ENCODE measurements around a stretch of chr16.

DNA sequence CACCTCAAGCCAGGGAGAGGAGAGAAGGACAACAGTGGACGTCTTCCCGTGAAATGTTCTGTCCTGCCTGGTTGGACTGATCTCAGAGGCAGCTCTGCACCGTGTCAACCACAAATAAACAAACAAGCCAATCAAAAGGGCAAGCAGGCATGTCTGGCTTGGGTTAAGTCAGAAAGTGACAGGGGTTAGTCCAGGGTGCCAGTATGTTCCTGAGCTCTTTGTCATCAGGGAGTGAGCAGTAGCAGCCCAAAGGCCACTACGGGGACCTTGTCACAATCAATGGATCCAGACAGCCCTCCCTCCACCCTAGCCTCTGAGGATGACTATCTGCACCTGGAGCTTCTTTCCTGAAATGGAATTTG lies 35.0 kb downstream of the CNGB1 start:
- RRBS: no CpG with 5 or more reads among the region's 4 CpGs

GRCh38 chr16:57938848-57939374 lies 32.0 kb downstream of the CNGB1 start:
- RRBS: no CpG with 5 or more reads among the region's 6 CpGs

GRCh38 chr16:57999162-57999875 lies 1.2 kb downstream of the ZNF319 start:
- RRBS: no CpG with 5 or more reads among the region's 6 CpGs

- RRBS: no CpG with 5 or more reads among the region's 11 CpGs
These were observed 2.9 kb upstream of the MMP15 start for GRCh38 chr16:58022696-58023111.

DNA sequence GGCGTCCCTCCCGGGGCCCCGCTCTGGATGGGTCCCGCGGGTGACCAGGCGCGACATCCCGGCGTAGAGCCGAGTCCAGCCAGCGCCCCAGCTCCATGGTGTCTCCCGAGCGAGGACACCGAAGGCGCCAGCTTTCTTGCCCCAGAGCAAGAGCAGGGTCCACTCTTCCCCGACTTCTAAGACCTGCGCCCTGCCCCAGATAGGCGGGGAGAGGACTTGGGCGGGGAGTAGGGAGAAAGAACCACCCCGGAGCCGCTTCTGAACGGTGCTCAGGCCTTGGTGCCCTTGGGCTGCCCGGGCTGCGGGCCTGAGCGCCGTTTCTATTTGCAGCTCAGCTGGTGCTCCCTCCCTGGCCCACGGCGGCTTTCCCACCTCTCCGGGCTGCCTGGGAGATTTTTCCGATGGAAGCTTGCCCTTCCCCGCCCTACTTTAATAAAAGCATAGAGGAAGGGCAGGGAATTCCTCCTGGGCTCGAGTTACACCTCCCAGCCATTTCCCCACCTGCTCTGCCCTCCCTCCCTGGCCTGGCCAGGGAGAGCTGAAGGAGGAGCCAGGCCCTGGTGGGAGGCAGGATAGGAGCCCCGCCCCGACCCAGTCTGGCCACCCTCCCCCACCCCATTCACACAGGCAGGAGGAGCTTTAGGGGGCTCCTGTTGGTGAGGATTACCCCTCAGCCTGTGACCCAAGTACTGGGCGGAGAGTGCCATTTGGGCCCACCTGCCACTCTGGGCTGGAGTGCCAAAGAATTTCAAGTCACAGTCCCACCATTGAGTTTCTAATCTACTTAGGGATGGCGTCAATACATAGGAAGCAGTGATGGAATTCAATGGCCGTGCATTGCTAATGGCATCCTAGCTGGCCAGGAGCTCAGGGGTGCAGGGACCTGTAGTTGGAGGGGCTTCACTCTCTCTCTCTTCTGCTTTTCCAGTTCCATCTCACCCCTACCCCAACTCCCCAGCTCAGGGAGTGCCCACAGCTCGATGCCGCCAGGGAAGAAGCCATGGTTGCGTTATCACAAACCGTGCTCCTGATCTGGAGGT lies 2.0 kb downstream of the MMP15 start:
- RRBS: 8% methylated on average over 17 of the region's 41 CpGs

DNA sequence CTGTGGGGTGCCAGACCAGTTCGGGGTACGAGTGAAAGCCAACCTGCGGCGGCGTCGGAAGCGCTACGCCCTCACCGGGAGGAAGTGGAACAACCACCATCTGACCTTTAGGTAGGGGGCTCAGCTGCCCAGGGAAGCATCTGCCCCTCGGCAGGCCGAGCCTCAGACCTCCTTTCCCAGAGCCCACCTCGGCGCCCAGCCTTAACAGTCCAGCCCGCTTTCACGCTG lies 12.6 kb downstream of the MMP15 start:
- RRBS: no CpG with 5 or more reads among the region's 15 CpGs

DNA sequence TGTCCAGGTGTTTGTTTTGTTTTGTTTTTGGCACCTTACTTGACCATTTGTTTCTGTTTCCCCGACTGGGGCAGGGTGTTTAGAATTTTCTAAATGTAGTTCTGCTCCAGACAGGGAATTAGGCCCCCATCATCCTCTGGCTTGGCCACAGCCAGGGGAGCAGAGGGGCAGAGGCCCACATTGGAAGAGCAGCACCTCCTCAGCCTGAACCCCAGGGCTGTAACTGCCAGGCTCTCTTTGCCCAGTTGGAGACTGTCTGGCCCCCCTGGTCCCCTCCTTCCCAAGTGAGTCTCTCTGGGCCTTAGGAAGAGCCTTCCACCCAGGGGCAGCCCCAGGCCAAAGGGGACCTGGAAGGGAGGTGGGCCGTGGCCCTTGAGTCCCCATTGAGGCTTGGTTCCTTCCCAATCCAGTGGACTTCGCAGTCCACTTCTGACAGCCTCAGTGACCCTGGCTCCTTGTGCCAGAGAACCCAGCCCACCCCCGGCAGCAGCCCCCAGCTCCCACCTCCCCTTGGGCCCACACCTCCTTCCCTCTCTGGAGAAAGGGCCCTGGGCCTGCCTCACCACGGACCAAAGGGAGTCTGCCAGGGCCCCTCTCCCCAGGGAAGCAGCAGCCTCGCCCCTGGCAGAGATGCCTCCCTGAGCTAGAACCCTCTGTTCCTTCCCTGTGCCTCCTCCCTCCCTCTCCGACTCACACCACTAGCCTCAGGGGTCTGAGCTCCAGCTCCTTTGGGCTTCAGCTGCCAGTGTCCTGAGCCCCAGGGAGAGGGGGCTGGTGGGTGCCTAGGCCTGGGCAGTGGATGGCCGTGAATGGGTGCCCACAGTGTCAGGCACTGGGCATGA lies 20.2 kb downstream of the MMP15 start:
- RRBS: no CpG with 5 or more reads among the region's 8 CpGs

- RRBS: no CpG with 5 or more reads among the region's 17 CpGs
These were observed 2.0 kb downstream of the CFAP20 start for GRCh38 chr16:58126742-58128047.

DNA sequence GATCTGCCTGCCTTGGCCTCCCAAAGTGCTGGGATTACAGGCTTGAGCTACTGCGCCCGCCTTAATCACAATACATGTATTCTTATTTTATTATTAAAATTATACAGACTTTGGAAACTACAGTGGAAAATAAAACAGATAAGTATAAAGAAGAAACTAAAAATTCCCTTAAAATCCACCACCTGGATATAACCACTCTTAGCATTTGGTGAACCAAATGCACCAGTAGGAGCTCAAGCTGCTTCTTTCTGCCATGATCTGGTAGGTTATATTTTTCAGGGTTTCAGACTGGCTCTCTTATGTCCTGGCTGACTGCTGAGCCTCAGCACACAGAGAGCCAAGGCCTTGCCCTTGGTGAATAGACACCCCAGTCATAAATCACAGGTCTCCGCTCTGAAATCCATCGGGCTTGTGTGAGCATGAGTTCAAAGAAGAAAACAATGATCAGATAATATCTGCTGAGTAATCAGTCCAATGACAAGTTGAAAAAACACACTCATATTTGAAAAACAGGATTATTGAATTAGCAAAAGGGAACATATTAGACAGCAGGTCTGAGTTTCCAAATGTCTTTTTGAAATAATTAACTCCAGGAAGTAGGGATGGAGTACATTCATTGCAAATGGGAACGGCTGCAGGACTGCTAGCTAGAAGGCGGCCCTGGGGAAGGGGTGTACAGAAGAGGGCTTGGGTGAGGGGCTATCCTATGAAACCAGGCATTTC lies 51.1 kb upstream of the NDRG4 start:
- RRBS: no CpG with 5 or more reads among the region's 6 CpGs

DNA sequence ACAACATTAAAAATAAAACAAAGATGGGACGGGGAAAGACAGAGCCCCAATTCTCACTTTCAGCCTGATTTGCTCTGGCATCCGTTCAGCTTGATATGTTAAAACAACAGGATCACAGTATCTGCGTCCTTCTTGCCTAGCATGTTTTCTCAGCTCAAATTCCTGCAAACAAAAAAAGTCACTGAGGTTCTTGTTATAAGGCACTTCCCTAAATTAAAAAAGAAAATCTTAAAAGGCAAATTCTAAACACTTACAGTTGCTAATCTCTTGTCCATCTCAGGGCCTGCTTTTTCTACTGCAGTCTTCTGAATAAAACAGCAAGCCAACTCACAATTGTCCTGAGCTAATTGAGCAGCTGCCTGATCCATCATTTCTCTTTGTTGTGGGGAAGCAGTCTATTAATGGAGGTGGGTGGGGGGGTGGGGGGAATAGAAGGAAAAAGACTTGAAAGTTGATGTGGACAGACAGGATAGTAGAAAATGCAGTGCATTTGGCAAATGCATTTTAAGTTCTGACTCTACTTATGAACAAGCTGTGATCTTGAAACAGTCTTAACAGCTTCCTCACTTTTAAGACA lies 26.9 kb downstream of the SETD6 start:
- RRBS: no CpG with 5 or more reads among the region's 3 CpGs

- RRBS: no CpG with 5 or more reads among the region's 9 CpGs
These were observed 28.3 kb downstream of the SETD6 start for GRCh38 chr16:58543559-58543991.

- RRBS: no CpG with 5 or more reads among the region's 14 CpGs
These were observed 22.7 kb upstream of the SLC38A7 start for GRCh38 chr16:58707138-58707846.

DNA sequence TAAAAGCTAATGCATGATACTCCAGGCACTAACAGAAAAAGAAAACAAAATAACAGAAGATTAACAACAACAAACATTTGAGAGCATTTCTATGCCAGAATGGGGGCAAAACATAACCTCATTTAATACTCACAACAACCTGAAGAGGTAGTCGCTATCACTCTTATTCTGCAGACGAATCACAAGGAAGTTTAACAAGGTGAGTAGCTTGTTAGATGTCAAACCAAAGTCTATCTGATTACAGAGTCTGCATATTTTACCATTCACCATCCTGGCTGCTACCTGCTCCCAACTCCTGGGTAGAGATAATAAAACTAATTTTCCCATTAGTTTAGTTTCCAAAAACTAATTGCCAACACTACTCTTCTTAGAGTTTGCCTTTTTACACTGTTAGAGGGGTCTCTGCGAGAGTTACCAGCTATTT lies 904.8 kb downstream of the CDH11 start:
- RRBS: no CpG with 5 or more reads among the region's 3 CpGs

- RRBS: no CpG with 5 or more reads among the region's 1 CpG
These were observed 188.7 kb upstream of the CDH11 start for GRCh38 chr16:65310626-65310933.

- RRBS: no CpG with 5 or more reads among the region's 4 CpGs
These were observed 606.3 kb upstream of the CDH11 start for GRCh38 chr16:65728012-65728708.

DNA sequence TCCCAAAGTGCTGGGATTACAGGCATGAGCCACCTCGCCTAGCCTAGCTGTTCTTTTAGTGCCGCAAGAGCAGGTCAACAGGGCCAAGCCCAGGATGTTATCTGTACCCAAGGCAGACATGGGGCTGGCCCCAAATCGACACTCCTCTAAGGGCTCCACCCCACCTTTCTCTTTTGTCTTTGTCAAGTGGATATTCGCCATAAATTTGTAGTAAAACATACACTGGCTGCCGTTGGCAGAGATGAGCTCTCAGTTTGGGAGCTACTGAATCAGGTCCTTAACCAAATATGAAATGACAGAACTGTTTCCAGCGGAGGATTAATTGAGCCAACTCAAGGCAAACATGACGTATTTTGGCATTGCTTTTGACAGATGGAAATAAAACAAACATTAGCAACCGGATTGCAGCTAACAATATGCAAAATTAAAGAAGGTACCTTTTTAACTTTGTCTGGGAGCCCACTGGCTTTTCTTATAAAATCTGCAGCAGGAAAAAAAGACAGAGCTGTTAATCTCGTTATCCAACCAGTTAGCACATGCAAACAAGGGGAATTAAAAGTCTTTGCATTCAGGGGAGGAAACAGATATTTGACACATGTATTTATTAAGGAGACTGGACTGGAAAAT lies 556.8 kb upstream of the CDH5 start:
- RRBS: no CpG with 5 or more reads among the region's 9 CpGs

- RRBS: no CpG with 5 or more reads among the region's 14 CpGs
These were observed 100.0 kb upstream of the CDH5 start for GRCh38 chr16:66266418-66266966.

DNA sequence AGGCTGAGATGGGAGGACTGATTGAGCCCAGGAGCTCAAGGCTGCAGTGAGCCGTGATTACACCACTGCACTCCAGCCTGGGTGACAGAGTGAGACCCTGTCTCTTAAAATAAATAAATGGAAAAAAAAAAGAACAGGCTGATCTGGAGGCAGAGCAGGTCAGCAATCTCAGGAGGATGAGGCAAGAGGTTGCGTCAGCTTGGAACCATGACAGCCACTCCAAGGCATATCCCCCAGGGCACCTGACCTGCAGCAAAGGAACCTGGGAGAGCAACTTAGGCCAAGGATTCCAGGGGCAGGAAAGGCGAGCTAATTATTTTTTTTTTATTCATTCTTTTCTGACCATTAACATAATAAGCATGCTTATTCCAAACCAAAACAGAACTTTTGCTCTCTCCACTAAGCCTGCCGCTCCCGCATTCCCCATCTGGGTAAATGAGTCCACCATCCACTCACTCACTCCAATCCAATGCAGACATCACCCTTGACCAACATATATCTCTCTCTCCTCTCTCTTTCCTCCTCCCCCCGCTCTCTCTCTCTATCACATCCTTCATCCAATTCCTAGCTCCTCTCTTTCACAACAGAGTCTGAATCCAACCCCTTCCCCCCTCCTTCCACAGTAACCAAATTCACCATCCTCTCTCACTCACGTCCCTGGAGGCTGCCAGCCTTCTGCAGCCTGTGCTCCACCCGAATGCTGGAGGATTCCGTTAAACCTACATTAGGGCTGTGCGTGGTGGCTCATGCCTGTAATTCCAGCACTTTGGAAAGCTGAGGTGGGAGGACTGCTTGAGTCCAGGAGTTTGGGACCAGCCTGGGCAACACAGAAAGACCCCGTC lies 47.5 kb downstream of the TK2 start:
- RRBS: no CpG with 5 or more reads among the region's 11 CpGs

DNA sequence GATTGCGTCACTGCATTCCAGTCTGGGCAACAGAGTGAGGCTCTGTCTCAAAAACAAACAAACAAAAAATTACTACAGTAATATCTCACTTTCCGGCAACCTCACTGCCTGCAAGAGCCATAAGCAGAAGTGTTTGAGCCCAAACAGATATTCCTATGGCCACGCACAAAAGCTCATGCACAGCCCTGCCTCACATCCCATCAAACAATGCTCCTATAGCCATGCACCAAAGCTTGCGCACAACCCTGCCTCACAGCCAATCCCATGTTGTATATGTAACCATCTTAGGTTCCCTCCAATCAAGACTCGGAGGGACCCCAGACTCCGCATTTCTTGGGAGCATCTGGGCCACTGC lies 37.2 kb downstream of the TK2 start:
- RRBS: no CpG with 5 or more reads among the region's 6 CpGs

Measured in AG09319 (cell line).